ENCODE data around the gene RPS7.

GRCh38 chr2:3449630-3450260 is 69.6 kb downstream of the ADI1 start:
- PRO-cap: no peak
- RAMPAGE, long total RNA, 4 experiments: no peak in any of the 4 experiments

DNA sequence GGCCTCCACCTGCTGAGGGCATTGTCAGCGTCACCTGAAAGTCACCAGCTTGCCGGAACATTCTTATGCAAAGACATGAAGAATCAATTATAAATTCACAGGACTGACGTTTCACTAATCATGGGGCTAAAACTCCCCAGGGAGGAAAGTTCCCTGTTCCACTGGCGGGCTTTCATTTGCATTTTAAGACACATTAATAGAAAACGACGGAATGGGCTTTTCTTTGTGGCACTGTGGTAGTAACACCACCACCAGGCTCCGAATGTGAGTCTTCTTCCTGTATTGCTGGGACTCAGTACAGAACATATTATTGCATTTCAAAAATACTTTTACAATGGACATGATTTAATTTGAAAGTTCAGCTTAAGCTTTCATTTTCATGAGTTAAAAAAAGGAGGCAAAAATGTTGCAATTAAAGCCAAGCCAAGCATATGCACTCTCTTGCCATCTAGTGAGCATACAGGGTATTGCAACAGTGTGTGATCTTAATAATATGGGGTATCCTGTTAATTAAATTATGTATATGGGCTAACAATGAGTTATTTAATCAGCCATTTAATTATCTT is 57.3 kb downstream of the ADI1 start:
- PRO-cap: no peak
- RAMPAGE, long total RNA, 4 experiments: no peak in any of the 4 experiments

DNA sequence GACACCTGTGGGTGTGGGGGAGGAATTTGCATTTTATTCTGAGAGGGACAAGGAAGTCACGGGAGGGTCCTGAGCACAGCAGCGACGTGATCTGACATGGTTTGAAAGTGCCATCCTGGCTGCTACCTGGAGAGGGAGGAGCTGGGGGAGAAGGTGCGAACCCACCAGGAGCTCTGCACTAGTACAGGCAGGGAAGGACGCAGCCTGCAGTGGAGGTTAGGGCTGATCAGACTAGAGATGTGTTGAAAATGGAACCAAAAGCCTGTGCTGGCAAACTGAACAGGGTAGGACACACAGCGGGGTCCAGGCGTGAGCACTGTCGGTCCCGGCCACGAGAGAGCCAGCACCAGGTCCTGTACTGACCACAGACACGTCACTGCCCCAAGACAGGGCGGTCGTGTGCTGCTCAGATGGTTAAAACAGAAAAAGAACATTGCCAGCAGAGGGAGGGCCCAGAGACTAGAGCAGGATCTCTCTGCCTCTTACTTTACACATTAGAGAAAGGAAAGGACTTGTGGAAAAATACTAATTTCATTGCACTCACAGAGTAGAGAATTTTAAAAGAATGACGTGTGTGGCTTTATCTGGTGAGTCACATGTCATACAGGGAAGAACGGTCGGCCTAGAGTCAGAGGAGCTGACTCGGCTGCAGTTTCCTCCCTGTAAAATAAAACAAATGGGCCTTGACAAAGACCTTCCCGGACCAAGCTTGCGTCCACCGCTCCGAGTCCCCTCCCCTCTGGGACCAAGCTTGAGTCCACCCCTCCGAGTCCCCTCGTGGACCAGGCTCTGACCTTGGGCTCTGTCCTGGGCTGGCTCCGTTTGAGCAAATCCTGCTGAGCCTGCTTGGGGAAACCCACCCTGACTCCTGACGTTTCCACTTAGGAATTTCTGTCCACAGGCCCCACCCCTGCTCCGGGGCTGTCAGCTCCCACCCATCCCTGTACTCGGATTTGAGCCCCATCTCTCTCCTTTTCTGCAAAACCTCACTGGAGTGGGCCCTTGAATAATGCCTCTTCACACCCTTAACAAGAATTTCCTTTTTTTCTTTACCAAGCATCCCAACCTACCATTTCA is 16.7 kb upstream of the ADI1 start:
- PRO-cap: bidirectional peak, plus-strand start at position 610 of the sequence, minus-strand start at position 318 of the sequence; unidirectional peak, minus-strand start at position 824 of the sequence
- RAMPAGE, long total RNA, 4 experiments: no peak in any of the 4 experiments

- PRO-cap: no peak
- RAMPAGE, long total RNA, 4 experiments: no peak in any of the 4 experiments
Measured at GRCh38 chr2:3545656-3546422, 12.3 kb downstream of the RNASEH1 start.

DNA sequence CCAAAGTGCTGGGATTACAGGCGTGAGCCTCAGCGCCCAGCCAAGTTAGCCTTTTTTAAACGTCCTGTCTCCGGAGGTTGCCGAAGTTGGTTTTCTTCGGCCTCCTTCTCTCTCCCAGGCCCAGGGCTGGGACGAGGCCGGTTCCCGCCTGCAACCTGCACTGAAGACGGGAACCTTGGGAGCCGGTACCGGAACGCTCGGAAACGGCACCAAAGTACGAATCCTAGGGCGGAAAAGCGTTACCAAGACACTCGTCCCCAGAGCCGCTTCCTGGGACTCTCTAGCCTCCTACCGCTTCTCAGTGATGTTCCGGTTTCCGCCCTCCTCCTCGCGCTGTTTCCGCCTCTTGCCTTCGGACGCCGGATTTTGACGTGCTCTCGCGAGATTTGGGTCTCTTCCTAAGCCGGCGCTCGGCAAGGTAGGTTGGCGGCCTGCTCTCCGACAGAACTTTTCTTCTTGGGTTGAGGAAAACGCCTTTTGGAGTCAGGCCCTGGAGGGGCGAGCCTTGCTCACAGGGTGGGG is at the start of gene RPS7:
TSS of gene RPS7 (plus strand) at position 328 of the 522 bp plus-strand sequence.
- PRO-cap: bidirectional peak, plus-strand start at position 401 of the sequence, minus-strand start at position 162 of the sequence
- RAMPAGE, long total RNA, 4 experiments: start-site peak on the plus strand in 3 of 4 experiments, centred at positions 392 to 401 of the sequence, 1,153 to 2,727 reads per replicate

DNA sequence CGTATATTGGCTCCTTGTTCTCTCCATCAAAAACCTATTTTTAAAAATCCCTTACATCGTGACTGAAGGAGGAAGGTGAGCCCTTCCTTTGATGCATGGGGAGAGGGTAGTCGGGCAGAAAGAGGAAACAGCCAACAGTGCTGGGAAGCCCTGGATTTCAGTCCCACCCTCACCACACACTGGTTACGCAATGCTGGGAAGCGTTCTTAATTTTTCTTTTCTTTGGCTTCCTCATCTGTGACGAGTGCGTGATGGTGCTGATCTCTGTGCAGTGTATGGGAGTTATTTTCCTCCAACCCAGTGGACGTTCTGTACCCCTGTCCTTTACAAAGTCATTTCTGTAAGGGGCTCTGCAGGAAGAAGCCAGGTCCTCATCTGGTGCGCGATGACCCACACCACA is 4.0 kb downstream of the COLEC11 start:
- PRO-cap: no peak
- RAMPAGE, long total RNA, 4 experiments: no peak in any of the 4 experiments

DNA sequence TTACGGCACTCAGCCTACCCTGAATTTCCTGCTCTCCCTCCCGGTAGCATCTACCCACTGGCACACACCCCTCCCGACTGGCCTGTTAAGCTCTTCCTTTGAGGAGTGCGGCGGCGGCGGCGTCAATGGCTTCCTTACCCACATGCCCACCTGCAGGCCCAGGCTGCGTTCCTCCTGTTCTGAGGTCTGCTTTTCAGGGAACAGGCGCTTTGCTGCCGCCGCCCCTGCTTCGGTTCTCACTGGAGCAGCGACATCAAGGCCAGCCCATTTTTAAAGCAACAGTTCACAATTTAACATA is 432.4 kb downstream of the DCDC2C start:
- PRO-cap: no peak
- RAMPAGE, long total RNA, 4 experiments: no peak in any of the 4 experiments

DNA sequence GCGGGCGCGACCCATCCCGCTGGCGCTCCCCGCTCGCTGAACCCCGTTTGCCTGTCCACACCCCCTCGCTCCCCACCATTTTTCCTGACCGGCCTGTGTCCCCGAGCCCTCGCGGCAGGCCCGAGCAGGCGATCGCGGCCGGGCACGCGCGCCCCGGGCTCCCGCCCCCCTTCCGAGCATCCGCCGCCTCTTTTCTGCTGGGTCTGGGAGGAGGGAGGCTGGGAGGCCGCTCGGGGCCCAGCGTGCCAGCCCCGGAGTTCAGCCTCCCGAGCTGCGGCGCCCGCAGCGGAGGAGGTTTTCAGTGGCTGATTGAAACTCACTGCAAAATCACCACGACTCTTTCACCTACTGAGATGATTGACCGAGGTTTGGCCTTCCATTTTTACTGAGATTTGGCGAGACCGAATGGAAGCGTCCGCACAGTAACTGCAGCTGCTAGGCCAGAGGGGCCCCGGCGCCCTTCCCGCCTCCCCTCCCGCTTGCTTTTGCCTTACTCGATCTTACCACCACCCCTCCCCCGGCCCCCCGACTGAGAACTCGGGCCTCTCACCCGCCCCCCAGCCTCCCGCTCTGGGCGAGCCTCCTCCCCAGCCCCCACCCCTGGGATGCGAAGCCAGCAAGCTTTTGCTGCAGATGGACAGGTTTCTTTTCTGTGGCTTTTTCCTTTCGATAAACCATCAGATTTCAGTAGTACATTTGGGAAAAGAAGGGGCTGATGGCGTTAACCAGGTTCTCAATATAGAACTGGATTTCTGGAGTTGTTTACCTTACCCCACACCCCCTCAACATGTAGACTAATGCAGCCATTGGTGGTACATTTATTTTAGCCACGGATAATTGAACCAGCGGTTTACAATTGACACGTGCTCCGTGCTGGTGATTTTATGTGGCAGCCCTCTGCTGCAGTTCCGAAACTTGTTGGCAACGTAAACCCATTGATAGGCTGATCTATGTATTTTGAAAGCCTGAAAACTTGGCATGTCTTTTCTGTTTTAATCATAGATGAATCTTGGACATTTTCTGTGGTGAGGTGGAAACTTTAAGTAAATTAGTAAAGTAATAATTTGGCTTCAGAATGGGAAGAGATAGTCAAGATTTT is 5.1 kb downstream of the SOX11 start:
- PRO-cap: unidirectional peak, minus-strand start at position 556 of the sequence
- RAMPAGE, long total RNA, 4 experiments: no peak in any of the 4 experiments

DNA sequence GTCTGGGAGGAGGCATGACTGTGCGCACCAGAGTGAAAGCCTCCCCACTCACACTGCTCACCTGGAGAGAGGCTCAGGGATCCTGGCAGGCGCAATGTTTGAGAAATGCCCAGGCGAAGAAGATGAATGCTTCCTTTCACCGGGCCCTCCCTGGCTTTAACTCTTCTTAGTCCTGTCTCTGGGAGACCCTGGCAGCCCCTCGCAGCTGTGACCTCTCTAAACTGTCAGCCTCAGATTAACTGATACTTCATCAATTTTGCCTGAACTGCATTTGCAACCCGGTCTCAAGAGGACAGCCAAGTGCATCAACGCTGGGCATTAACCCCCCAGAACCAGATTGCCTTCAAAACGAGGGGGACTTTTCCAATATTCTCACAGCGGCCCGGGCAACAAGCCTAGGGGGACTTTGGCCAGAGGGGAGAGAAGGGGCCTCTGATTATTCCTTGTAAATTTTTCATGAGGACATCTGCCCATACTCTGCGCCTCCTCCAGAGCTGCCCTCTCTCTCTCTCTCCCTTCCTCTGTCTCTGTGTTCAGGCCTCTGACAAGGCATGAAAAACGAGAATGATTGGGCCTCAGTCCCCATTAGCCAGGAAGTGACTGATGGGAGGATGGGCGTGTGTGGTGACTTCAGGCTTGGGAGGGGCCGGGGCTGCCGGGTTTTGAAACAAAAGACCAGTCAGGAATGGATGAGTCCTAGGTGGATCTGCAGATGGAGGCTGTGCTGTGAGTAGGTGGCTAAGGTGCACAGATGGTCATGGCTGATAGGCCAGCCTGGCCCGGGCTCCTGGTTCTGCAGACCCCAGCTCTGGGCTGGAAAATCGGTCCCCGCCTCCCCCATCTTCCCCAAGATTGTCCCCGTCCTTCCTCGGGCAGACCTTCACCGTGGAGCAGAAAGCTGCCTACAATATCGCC is 93.6 kb downstream of the CMPK2 start:
- PRO-cap: no peak
- RAMPAGE, long total RNA, 4 experiments: no peak in any of the 4 experiments

DNA sequence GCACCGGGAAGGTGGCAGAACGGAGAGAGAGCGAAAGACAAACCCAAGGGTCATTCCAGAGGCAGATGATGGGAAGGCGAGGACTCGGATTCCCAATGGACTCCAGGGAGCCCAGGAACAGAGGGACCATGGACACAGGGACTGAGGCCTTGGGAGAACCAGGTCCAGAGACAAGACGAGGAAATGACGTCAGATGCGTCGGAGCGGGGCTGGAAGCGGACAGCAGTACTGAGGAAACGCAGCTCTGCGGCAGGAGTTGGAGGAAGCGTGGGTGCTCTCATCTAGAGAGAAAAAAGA is 44.9 kb downstream of the CMPK2 start:
- PRO-cap: no peak
- RAMPAGE, long total RNA, 4 experiments: no peak in any of the 4 experiments

DNA sequence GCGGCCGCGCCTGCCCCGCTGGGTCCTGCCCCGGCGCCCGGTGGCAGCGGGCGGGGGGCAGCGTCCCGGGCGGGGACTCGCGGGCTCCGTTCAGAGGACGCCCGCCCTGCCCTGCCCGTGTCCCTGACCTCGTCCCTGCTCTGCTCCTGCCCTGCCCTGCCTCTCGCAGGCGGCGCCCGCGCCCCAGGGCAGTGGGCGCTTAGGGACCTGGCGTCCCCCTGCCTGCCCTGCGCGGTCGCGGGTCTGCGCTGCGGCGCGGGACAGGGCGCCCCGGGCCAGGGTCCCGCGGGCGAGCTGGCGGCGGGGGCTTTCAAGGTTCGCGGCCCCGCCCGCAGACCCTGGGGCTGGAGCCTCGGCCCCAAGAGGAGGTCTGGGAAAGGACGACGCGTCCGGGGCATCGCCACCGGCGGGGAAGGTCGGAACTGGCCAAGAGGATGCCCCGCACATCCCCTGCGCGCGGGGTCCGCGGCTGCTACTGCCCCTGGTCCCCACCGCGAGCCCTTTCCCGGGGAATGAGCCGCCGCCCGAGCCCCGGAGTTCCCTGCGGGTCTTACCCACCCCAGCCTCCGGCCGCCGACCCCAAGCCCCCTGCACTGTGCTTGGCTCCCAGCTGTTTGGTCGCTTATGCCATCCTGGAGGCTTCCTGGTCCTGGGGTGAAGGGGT is 647 bp downstream of the RNF144A start:
- PRO-cap: no peak
- RAMPAGE, long total RNA, 4 experiments: no peak in any of the 4 experiments

DNA sequence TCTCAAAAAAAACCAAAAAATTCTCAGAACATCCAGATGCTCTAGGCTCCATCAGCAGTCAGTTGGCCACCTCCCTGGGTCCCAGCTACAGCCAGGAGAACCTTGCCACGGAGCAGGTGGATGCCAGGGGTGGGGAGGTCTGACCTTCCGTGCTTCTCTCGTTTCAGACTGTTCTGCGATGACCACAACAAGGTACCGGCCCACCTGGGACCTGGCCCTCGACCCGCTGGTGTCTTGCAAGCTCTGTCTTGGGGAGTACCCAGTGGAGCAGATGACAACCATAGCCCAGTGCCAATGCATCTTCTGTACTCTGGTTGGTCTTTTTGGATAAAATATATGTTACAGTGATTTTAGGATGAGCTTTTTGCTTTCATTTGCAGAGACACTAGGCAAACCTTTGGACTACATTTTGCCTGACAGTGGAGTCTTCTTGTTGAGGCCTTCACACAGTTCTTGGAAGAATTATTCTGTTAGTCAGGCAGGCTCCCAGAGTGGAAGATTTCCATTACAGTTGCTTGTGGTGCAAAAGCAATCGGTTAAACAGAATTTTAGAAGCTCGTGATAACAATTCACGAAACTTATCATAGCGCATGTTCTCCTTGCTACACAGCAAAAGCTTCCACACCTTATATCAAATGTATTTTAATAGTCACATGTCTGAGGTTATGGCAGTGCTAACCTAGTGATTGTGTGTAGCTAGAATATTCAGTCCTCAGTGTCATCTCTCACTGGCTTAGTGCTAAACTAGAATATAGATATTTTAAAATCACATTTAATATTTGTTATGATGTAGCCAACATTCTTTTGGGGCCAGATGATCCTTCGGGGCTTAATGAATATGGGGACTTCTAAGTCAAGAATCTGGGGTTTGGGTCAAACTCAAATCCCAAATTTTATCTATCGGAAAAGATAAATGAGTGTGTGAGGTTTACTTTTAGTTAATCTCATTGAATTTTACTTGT is 79.8 kb downstream of the RNF144A start:
- PRO-cap: no peak
- RAMPAGE, long total RNA, 4 experiments: no peak in any of the 4 experiments

DNA sequence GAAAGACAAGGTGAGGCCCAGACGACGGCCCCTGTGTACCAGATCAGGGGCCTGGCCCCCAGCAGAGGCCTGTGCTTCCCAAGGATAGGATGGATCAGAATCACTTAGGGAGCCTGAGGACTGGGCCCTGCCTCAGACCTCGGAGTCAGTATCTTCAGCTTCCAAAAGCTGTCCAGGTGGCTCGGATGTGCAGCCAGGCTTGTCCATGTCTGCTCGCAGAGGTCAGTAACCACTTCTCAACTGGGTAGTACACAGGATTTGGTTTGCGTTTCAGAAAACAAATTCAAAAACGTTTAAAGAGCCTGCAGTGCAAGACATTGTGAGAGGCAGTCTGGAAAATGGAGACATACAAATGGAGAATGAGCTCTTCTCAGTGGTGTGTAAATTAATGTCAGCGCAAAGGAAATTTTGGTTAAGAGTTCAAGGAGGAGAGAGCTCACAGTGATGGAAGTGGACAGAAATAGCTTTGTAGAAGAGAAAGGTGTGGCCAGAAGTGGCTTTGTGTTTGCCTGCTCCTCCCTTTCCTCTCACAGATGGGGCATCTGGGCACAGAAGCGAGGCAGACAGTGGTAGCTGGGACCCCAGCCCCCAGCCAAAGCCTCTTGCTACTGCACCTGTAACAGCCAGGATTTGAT is 111.2 kb downstream of the RNF144A start:
- PRO-cap: no peak
- RAMPAGE, long total RNA, 4 experiments: no peak in any of the 4 experiments

GRCh38 chr2:7068195-7068690 is 151.0 kb downstream of the RNF144A start:
- PRO-cap: no peak
- RAMPAGE, long total RNA, 4 experiments: no peak in any of the 4 experiments

- PRO-cap: no peak
- RAMPAGE, long total RNA, 4 experiments: no peak in any of the 4 experiments
Measured at GRCh38 chr2:7468084-7468511, 550.9 kb downstream of the RNF144A start.

DNA sequence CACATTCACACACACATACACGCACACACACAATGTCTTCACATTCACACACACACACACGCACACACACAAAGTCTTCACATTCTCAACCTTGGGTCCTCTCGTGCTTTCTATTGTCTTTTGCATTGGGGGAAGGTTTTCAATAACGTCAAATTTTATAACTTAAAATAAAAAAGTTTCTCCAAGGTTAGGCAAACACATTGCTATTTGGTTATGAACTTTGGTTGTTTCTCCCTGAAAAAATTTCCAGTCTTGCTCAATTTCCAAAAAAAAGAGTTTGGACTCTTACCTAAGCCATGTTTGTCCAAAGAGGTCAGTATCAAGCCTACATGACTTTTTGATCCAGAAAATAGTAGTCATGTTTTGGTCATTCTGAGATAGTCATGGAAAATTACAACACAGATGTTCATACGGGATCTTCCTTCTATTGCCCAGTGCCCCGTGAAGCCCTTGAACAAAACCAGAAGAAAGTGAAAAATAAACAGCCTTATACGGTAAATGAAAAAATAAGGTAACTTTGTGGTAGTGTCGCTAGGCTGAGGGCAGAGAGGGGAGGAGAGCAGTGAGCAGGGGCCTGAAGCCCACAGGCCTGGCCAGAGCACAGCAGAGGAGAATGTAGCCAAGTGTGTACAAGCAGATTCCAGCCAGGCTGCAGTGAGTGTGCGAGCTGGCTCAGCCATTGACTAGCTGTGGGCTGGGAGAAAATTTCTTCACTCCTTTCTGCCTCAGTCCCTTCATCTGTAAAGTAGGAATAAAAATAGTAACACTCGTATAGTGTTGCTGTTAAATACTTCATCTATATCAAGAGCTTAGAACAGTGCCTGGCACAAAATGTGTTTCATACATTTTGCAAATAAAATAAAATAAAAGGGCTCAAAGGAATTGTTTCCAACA is 542.6 kb upstream of the ID2 start:
- PRO-cap: no peak
- RAMPAGE, long total RNA, 4 experiments: no peak in any of the 4 experiments

- PRO-cap: no peak
- RAMPAGE, long total RNA, 4 experiments: no peak in any of the 4 experiments
Measured at GRCh38 chr2:8219900-8220580, 461.8 kb upstream of the ID2 start.

DNA sequence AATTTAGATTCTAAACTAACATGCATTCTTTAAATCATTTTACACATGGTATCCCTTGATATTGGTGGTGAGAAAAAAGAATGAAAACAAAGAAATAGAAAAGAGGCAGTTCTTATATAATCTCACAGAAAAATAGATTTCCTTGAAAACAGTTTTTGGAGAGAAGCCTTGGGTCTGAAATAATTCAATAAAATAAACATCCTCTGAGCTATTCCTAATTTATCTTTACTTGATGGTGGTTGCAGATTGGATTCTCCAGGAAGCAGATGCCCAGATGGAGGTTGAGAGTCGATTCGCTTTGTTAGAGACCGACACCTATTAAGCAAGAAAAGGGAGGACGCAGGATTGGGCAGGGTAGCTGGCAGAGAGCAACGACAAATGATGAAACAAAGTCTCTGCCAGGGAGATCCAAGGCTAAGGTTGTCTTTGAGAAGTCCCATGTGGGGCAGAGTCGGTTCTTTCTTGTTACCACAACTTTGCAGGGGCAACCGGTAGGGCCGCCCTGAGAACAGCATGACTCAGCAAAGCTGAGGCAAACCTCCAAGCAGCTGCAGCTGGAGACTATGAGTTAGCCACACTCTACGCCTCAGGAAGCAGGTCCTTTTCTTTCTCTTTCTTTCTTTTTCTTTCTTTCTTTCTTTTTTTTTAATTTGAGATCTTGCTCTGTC is 452.5 kb upstream of the ID2 start:
- PRO-cap: no peak
- RAMPAGE, long total RNA, 4 experiments: no peak in any of the 4 experiments

GRCh38 chr2:8235290-8235550 is 446.6 kb upstream of the ID2 start:
- PRO-cap: no peak
- RAMPAGE, long total RNA, 4 experiments: no peak in any of the 4 experiments

GRCh38 chr2:8298805-8299443 is 382.9 kb upstream of the ID2 start:
- PRO-cap: no peak
- RAMPAGE, long total RNA, 4 experiments: no peak in any of the 4 experiments